REH cell (cell line): Measurements from ENCODE around the genes CSTF2T, MBL2 and TFAM.

- PRO-cap: no peak
These were observed 98.8 kb downstream of the CSTF2T start for GRCh38 chr10:51600518-51601096.

GRCh38 chr10:51699020-51700163, at the start of gene CSTF2T:
Gene CSTF2T (minus strand): TSS chr10:51699595.
- PRO-cap: unidirectional peak, minus-strand start at chr10:51699597; bidirectional peak, plus-strand start at chr10:51699987, minus-strand start at chr10:51699839

- PRO-cap: no peak
These were observed 863 bp upstream of the DKK1 start for GRCh38 chr10:52313129-52313706.

GRCh38 chr10:52763163-52763692, 9.4 kb downstream of the MBL2 start:
- PRO-cap: no peak

GRCh38 chr10:52772613-52772994, at the start of gene MBL2:
Gene MBL2 (minus strand): TSS chr10:52772784.
- PRO-cap: no peak

- PRO-cap: no peak
These were observed 2.6 kb upstream of the MBL2 start for GRCh38 chr10:52775217-52775628.

GRCh38 chr10:53000709-53001237, 228.2 kb upstream of the MBL2 start:
- PRO-cap: no peak

DNA sequence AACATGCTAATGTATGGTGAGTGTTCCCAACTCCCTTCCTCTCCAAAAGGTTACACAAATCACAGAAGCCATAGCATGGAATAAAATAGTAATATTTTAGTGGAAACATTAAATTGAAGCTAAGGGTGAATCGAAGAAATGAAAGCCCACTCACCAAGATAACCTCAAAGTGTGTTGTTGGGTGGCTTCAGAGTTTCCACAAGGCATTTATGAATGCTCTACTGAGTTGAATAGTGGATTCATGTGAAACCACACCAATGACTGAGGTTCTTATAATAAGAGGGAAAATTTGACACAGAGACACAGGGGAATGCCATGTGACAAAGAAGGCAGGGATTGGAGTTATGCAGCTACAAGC, 67.8 kb upstream of the PCDH15 start:
- PRO-cap: no peak

DNA sequence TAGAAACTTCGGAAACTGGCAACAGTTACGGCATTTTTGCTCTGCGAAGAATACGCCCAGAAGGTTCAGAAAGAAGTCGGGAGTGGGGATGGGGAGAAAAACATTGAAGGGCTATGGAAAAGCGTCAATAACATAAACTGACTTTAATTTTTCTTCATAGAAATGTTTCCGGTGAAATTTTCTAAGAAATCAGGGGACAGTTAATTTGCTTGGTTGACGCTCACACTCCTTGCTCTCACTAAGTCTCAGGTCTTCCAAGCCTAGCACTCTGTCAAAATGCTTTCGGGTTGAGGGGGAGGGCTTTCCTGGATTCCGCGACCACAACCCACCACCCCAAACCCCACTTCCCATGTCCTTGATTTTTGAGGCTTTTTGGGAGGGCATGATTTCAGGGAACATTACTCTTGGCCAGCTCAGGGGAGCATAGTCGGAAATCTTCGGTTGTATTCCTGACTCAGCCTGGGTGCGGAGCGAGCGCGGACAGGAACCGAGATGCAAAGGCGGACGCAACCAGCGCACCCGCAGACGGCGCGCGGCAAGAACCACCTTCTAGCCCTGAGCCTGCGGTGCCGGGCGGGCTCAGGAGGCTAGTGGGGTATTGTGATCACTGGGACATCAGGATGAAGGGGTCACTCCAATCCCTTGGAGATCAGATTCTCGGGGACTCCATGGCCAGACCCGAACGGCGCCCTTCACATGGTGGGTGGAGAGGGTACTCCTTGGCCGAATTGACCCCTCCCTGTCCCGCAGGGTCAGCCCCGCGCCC, 730.8 kb downstream of the ZWINT start:
- PRO-cap: no peak

- PRO-cap: bidirectional peak, plus-strand start at chr10:58385410, minus-strand start at chr10:58385277
These were observed at the start of gene TFAM for GRCh38 chr10:58384833-58385817. Gene TFAM (plus strand): TSS chr10:58385410.

DNA sequence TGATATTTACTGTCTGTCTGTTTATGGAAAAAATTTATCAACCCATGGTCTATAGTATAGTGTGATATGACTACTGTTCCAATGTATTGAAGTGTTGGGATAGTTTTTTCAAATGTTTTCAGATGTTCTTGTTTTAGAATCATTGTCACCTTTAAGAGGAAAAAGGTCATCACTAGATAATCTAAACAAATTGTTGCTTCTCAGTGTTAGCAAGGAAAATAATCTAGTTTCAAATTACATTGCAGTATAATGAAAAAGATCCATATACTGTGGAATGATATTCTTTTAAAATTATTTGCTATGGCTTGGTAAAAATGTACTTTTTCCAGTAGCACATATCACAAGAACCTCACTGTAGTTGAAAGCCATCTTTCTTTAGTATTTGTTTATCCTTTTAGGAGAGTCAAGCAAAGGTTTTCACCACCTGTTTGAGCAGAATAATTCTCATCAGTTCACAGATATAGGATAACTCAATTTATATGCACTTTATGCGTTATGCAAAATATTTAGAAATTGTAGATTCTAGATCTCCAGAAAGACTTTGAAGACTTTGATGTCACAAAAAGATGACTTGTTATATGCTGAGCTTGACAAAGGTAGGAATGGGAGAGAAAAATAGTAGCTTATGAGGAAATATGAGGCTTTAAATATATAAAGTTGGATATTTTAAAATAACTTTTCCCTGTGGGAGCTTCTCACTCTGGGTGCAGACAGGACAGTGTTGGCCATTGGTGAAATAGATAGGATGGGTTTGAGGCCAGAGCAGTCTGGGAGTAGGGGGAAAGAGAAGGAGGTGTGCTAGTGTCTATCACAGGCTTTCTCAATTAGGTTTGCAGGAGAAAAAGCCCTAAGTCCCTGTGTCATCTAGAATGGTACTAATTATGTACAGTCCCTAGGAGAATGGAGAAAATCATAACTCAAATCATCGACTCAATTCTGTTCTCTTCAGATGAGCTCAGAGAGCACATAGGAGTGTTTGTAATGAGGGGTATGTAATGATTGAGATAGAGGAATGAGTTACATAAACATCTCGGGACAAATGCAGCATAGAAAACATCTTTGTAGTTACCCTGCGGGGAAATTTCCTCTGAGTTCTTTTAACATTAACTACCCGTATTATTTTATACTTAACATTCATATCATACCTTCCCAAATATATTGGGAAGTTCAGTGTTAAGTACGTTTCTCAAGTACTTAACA, 11.4 kb downstream of the TFAM start:
- PRO-cap: no peak

DNA sequence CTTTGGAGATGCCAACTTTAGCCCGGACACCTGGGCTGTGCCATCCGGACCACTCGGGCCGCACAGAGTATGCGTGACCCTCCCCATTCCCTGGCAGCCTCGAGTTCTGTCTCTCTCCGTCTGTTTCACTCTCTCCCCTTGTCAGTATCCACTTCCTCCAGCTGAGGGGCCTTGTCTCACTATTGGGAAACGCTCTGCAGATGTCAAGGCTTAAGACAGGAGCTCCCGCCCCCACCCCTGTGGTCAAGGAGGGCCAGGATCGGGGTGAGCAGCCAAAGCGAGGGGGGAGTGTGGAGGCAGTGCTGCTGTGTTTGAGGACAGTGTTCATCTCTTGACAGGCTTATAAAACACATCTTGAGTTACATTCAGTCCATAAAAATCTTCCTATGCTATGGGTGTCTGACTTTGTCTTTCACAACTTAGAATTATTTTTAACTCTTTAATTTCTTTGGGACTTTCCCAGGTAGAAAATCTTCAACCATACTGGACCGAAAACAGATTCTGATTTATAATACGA, 1.0 kb downstream of the BICC1 start:
- PRO-cap: no peak

DNA sequence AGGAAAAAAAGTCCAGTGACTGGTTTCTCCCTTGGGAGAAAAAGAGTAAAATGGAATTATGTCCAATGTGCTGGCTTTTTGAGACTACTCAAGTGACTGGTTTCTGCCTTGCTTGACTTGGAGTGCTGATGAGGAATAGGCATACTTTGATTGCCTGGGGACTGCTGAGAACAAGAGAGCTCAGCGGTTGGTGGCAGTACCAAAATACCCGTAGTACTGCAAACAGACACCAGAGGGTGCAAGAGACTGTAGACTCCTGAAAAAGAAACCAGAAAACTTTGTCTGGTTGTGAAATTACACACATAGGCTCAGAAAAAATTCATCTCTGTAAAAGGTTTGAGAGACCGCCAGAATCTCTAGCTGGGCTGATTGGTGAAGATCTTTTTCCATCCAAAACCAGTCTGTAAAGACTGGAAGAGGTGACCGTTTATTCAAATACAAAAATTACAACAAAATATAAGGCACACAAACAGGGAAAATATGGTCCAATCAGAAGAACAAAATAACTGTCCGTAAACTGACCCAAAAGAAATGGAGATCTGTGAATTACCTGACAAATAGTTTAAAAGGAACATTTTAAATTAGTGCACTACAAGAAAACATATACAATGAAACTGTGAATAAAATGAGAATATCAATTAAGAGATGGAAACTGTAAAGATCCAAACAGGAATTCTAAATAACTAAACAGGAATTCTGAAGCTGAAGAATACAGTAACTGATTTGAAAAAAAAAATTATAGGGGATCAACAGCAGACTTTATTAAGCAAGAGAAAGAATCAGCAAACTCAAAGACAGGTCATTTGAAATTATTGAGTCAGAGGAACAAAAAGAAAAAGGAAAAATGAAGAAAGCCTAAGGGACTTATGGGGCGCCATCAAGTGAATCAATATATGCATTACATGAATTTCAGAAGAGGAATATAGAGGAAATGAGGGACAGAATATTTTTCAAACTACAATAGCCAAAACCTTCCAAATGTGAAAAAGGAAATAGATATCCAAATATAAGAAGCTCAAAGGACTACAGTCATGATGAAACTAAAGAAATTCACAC, 18.7 kb downstream of the BICC1 start:
- PRO-cap: no peak

DNA sequence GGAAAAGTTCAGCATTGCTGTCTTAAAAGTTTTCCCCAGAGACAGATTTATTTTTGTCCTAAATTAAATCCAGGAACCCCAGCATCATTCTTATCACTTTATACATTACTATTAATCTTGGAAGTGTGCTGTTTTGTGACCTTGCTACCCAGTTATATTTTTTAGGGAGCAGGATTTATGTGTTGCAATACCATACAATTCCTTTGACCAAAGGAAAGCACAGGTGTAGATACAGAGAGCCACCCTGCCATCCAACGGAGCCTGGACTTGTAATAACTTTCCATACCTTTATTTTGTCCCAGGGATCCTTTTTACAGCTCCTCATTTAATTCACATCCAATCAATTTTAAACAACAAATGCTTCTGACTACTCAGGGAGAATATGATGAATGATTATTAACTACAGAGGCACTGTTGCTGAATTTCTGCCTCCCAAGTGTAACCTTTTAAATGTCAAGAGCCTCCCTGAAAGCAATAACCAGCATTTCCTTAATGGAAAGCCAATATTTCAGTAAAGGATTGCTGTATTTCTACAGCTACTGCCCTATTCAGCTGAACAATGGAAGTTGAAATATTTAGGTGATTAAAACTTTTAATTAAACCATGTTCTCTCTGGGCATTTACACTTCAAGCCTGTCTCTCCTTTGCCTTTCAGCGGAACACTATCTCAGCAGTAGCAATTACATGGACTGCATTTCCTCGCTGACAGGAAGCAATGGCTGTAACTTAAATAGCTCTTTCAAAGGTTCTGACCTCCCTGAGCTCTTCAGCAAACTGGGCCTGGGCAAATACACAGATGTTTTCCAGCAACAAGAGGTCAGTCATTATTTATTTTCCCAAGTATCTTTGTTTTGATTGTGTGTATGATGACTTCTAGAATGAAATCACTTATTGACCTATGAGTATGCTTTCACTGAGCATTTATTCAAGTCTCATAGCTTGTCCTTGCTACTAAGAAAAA, 304.5 kb downstream of the BICC1 start:
- PRO-cap: no peak

DNA sequence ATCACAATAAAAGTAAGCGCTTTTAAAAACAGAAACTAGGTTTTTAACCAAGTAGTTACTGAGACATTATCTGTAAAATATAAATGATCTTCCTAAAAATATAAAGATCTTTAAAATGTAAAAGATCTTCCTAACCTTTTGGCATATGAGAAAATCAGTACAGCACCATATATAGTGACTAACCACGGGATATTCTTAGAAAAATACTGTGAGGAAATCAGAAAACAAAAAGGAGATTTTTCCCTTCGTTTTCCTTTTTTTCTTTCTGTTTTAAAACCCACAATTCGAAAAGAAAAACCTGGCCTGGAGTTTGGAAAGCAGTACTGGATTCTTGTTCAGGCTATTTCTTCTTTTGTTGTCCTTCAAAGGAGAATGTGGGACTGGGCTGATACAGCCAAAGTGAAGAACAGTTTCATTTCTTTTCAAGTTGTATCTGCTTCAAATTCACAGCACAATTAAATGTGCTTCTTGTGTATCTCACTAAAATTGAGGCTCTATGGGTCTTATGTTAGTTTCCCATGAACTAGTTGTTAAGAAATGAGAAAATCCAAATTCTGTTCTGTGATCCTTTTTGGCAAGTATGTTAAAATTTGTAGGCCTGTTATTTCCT, 156.8 kb upstream of the PHYHIPL start:
- PRO-cap: no peak

- PRO-cap: no peak
These were observed 8.5 kb downstream of the MRLN start for GRCh38 chr10:59744876-59745075.

- PRO-cap: no peak
These were observed 53.6 kb upstream of the MRLN start for GRCh38 chr10:59806894-59807207.

GRCh38 chr10:59818477-59818948, 65.3 kb upstream of the MRLN start:
- PRO-cap: no peak

GRCh38 chr10:60267691-60268331, 121.9 kb downstream of the ANK3 start:
- PRO-cap: no peak

DNA sequence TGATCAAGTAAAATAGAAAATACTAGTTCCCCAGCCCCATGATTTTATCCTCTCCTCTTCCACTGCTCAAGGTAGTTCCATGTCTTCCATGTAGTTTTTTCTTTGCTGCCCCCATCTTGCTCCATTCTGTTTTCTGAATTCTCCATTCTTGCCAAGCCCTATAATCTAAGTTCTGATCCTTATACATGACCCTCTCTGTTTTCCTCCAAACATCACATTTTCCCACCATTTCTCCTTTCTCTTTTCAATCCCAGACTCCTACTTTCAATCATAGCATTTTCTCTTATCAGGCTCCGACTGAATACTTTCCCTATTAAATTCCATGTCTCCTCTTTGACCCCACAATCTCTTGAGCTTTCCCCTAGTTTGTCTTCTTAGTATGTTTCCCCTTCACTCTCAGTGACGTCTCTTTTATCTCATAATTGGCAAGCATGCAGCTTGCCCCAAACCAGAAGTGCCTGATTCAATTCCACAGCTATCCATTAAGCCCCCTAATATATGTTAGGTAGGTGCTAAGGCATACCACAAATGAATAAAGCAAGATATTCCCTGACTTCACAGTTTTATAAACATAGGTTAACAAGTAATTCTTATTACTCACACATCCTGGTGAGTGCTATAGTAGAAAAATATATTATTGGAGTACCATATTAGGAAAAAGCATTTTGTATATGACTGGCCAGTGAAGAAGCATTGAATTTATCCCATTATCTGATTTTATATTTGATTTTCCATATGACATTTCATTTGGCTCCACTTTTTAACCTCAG, 52.3 kb downstream of the ANK3 start:
- PRO-cap: no peak